Melanocyte of skin (primary cell): ENCODE measurements around a stretch of chr3.

DNA sequence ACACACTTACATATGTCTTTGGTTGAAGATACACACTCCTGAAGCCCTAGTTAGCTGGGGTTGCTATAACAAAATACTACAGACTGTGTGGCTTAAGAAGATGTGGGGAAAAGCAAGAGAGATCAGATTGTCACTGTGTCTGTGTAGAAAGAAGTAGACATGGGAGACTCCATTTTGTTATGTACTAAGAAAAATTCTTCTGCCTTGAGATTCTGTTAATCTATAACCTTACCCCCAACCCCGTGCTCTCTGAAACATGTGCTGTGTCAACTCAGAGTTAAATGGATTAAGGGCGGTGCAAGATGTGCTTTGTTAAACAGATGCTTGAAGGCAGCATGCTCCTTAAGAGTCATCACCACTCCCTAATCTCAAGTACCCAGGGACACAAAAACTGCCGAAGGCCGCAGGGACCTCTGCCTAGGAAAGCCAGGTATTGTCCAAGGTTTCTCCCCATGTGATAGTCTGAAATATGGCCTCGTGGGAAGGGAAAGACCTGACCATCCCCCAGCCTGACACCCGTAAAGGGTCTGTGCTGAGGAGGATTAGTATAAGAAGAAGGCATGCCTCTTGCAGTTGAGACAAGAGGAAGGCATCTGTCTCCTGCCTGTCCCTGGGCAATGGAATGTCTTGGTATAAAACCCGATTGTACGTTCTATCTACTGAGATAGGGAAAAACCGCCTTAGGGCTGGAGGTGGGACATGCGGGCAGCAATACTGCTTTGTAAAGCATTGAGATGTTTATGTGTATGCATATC, 37.0 kb upstream of the ST6GAL1 start:
- CAGE, long polyA plus RNA, 2 experiments, result no peak in any of the 2 experiments

DNA sequence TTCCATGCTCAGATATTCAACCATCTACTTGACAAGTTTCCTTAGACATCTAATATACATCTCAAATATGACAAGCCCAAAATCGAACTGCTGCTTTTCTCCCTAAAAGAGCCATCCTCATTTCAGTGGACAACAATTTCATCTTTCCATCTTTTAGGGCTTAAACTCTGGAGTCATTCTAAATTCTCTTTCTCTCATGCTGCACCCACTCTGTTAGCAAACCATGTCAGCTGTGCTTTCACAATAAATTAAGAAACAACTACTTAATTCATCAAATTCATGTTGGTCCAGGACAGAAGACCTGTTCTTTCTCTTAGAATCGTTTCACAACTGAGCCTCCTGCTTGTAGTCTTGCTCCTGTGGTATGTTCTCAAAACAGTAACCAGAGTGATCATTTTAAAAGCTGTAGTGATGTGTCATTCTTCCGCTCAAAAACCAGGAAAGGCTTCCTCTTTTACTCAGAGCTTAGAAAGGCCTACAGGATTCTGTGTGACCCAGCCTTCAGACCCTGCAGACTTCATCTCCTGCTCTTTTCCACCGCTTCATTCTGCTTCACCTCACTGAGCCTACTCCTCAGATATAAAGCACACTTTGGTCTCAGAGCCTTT, 22.5 kb downstream of the ST6GAL1 start:
- CAGE, long polyA plus RNA, 2 experiments, result no peak in any of the 2 experiments

- CAGE, long polyA plus RNA, 2 experiments, result no peak in any of the 2 experiments
These were observed 34.8 kb downstream of the ST6GAL1 start for GRCh38 chr3:186964892-186965788.

DNA sequence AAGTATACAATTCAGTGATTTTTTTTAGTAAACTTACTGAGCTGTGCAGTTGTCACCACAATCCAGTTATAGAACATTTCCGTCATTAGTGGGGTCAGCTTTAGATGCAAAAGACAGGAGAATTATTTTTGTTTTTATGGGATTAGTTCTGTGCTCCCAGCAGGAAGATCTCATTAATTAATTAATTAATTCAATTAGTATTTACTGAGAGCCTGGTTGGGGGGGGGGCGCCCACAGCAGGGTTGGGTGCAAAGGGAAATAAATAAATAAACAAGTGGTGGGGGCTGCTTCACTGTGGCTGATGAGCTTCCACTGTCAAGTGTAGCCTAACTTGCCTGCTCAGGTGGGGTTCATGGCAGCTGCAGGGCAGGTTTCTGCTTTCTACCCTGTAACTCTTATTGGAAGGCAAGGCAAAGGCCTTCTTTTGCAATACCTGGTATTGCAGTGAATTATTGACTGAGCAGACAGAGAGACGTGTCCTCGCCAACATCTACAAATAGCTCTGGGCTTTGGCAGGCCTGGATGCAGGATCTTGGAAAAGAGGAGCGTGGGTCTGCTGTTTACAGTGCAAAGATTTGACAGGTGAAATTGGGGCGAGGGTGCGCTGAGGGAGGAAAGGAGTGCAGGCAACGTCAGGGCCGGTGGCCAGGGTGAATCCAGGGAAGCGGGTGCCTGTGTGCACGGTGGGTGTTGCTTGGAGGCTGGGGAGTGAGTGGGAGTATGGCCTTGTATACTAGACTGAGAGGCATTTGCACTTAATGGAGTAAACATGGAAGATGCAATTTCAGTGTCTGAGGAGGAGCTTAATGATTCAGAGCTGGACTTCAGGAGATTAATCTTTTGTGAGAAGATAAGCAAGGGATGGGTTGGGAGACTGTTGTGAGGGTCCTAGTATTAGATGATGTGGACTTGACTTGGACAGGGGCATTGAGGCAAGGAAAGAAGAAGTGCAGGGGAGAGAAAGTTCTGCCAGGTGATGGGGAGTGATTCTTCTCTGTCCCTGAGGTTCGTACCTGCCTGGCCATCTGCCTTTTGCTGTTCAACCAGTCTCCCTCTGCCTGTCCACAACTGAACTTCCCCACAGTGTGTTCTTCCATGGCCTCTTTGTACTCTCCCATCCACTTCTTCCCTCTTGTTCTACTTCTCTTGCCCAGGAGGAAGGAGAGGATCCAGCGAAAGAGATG, 44.6 kb downstream of the ST6GAL1 start:
- CAGE, long polyA plus RNA, 2 experiments, result no peak in any of the 2 experiments

DNA sequence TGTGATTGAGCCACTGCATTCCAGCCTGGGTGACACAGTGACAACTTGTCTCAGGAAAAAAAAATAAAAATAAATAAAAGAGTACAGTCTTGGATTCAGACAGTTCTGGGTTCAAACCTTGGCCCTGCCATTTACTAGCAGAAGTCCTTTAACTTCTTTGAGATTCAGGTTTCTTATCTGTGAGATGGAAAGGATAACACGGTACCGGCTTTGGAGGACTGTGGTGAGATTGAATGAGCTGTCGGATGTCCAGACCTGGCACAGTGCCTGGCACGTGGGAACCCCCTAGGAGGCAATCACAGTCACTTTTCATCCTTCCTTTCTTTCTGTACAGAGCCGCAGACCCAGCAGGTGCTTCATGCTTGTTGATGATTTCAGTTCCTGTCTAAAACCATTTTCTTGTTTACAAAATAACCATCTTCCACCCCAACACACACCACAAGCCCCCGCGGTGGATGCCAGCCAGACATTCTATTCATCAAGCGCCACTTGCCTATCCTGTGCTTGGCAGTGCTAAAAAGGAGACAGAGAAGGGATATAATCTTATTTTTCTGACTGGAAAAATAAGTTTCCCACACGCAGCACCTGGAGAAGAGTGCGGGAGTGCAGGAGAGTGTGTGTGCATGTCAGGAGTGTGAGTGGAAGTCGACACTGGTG, 85.6 kb downstream of the ST6GAL1 start:
- CAGE, long polyA plus RNA, 2 experiments, result no peak in any of the 2 experiments

DNA sequence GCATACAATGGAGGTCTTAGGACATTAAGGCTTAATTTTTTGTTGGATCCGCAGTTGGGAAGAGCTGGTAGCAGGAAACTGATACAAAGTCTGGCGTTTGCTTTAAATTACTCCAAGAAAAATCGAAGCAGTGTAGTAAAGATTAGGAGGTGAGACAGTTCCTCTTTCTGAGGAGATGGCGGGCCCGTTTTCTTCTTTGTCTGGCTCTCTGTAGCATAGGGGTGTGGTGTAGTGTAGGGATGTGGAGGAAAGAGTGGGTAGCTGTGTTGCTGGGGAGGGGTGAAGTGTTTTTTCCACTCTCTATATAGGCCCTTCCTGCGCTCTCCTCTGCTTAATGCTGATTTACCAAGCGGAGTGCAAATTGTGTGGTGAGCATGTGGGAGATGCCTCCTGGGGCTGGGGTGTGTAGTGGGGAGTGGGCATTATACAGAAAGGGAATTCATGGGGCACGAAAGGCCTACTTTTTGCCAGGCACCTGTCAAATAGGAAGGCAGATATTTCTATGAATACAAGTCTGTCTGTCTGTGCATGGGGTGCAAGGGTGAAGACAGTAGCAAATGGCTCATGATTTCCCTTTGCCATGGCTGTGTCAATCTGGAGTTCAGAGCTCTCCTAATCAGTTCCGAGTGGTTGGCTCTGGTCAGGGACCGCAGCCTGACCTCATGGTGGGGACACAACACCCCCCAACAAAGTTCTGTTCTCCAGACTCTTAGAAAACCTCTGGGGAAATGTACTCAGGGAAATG, 95.0 kb downstream of the ST6GAL1 start:
- CAGE, long polyA plus RNA, 2 experiments, result no peak in any of the 2 experiments

DNA sequence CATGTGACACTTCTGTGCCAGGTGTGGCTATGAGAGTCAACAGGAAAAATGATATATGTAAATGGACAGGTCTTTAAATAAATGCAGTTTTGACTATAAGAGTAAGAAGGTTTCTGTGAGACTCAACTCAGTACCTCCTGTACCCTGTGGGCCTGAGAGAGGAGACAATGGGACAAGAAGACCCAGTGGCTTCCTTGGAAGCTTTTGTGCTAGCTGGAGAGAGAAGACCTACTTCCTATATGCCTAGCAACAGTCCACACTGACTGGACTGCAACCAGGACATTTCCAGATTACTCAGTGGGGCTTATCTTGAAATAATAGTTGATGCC, 73.9 kb downstream of the RPL39L start:
- CAGE, long polyA plus RNA, 2 experiments, result no peak in any of the 2 experiments

- CAGE, long polyA plus RNA, 2 experiments, result no peak in any of the 2 experiments
These were observed 38.3 kb downstream of the RPL39L start for GRCh38 chr3:187100892-187101557.

- CAGE, long polyA plus RNA, 2 experiments, result no peak in any of the 2 experiments
These were observed 14.9 kb downstream of the MASP1 start for GRCh38 chr3:187276643-187276956.

GRCh38 chr3:187369085-187369439, 877 bp downstream of the RTP4 start:
- CAGE, long polyA plus RNA, 2 experiments, result no peak in any of the 2 experiments

DNA sequence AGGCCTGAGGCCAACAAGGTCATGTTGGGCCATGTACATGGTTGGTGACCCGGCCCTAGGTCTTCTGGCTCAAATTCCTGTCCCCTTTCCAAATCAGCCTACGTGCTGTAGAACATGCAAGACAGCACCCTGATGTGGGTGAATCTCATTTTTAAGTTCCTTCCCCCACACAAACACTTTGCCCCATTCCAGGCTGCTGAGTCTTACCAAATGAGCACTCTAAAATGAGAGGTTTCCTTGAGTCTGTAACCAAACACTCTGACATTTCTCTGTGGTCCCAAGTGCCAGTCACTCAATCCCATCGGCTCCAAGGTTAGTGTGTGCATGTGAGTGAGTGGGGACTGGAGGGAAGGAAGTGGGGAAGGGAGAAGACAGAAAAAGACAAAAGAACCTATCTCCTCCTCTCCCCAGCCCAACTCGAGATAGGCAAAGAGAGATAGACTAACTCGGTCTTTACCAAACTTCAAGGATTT, 9.3 kb downstream of the BCL6 start:
- CAGE, long polyA plus RNA, 2 experiments, result no peak in any of the 2 experiments

DNA sequence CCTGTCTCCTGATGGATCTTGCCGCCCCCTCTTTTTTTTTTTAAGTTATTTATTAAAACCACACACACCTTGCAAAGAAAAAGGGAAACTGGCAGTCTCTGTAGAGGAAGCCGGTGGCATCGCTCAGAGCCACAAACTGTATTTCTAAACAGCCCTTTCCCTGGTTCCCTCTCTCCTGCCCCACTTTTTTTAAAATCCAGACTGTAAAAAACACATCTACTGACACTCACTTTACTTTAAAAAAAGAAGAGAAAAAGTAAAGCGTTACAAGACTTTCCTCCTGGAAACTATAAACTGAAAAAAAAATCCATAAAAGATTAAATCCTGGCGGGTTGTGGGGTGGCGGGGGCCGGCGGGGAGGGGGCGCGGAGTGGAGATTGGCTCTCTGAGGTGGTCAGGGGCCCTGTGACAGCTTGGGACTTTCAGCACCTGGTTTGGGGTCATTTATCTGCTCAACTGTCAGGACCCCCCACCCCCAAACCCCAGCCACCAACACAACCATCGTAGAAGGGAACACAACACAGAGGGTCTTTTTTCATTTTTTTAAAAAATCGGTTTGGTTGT, 2.2 kb downstream of the BCL6 start:
- CAGE, long polyA plus RNA, 2 experiments, result no peak in any of the 2 experiments

DNA sequence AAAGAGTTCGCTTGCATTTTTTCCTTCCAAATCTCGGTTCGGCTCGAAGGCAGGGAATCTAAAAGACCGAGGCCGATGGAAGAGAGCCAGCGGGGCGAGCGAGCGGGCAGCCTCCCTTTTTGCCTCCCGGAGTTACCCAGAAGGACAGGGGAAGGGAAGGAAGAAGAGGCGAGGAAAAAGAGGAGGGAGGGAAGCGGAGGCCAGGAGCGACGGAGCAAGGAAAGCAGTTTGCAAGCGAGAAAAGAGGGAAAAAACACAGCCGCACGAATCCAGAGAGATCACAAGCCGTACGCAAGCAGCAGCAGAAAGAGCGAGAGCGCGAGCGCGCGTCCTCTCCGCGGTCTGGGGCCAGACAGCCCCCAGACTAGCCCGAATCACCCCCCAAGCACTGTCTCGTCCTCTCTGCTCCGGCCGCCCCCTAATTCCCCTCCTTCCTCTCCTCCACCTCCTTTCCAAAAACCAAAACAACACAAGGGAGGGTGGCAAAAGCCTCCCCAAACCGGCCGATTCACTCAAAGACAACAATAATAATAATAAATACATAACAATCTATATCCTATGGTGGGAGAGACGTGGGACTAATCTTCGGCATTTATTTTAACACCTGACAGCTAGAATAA, 560 bp downstream of the BCL6 start:
- CAGE, long polyA plus RNA, 2 experiments, result no peak in any of the 2 experiments

DNA sequence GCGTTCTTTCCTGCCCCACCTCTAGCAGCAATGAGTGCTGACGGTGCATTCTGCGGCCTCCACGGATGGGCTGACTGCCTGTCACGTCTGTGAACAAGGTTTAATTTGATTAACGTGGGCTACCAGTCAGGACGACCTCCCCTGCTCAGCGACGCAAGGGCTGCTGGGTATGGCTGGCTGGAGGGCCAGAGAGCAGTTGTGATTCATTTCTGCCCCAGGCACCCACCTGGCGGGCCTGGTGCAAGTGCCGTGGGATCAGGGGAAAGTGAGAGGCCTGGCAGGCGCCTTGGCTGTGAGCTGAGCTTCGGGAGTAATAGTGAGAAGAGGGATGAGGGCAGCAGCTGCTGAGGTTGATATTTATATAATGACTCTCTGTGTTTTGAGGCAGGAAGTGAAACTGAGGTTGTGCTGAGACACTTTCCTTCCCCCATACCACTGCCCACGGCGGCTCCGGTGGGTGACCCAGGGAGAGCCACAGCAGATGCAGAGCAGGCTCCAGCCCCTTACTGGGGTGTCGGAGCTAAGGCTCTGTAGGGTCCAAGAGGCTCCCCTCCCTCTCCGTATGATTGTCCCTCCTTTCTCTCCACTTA, 190.5 kb upstream of the BCL6 start:
- CAGE, long polyA plus RNA, 2 experiments, result no peak in any of the 2 experiments

GRCh38 chr3:187943616-187944318, 198.5 kb upstream of the BCL6 start:
- CAGE, long polyA plus RNA, 2 experiments, result no peak in any of the 2 experiments

DNA sequence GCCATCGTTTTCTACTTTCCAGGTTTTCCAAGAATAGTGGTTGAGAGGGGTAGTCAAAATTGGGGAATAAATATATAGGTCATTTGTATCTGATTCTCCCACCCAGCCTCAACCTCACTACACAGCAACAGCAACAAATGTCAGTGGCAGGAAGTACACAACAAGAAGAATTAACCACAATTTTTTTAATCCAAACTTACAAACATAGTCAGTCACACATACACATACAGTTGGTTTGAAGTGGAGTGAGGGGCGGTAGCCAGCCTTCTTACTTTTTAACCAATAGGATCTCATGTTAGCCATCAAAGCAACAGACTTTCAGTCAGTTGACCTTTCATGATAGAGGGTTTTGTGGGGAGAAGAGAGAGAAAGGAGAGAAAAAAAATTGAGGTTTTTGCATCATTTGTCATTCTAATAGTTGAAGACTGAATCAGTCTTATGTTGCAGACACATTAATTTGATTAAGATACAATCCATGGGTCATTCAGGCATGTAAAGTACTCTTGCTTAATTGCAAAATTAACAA, 159.8 kb upstream of the LPP start:
- CAGE, long polyA plus RNA, 2 experiments, result no peak in any of the 2 experiments

DNA sequence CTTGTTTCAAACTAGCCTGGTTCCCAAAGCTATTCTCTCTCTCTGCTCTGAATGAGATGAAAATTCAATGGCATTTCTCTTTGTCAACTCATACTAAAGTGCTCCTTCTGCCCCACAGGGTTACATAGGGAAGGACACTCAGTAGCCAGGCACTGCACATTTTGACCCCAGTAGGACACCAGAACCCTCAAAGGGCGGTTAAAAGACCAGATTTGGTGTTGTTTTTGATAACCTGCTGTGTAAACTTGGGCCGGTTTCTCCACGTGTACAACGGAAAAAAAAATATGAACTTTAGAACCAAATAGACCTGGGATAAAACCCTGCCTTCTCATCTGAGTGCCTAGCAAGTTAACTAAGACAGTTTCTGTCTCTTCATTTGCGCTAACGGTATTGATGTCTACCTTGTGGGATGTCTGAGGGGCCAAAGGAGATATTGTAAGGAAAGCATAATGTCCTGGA, 156.1 kb upstream of the LPP start:
- CAGE, long polyA plus RNA, 2 experiments, result no peak in any of the 2 experiments

GRCh38 chr3:188036644-188037156, 117.3 kb upstream of the LPP start:
- CAGE, long polyA plus RNA, 2 experiments, result no peak in any of the 2 experiments

- CAGE, long polyA plus RNA, 2 experiments, result no peak in any of the 2 experiments
These were observed 902 bp downstream of the LPP start for GRCh38 chr3:188154703-188155414.

DNA sequence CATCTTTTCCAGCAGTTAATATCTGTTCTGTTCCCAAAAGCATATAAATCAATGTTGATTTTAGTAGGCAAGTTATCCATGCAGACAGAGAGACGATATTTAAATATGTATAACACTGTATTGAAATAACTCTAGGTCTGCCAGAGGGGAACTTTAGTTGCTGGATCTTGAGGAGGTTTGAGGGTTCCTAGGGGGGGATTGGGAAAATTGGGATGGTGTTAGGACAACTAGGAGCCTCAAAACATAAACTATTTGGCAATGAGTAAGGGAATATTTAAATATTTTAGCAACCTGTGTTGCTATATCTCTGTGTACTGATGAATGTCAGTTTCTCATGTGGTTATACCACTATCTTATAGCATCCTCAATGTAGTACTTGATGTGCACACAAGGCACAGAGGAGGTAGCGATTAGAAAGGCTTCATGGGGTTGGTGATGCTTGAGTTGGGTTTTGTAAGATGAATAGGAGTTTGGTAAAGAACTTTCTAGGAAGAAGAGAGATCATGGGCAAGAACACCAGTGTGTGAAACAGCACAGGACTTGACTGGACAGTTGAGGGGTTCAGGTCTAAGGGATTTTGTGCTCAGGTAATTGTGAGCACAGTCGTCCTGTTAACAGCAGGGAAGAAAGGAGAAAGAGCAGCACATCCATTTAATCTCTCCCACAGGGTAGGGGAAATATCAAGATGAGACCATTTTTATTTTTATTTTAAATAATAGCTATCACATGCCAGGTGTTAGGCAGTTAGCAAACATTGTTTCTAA, 38.0 kb downstream of the LPP start:
- CAGE, long polyA plus RNA, 2 experiments, result no peak in any of the 2 experiments